ENCODE data around the genes EFEMP2, C11orf68 and GAL3ST3.

DNA sequence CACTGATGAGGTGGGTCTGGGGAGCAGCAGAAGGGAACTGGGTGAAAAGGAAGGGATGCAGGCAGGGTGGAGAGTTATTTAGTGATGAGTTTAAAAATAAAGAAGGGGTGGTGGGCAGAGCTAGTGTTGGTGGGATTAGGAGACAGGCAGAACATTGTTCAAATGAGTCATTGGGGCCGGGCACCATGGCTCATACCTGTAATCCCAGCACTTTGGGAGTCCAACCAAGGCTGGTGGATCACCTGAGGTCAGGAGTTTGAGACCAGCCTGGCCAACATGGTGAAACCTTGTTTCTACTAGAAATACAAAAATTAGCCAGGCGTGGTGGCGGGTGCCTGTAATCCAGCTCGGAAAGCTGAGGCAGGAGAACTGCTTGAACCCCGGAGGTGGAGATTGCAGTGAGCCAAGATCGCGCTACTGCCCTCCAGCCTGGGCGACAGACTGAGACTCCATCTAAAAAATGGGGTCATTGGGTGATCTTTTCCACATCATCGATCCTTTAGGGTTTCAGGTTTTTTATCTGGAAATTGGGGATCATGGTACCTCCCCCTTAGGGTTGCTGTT, 1.9 kb downstream of the KAT5 start:
- RRBS: no CpG with 5 or more reads among the region's 9 CpGs

DNA sequence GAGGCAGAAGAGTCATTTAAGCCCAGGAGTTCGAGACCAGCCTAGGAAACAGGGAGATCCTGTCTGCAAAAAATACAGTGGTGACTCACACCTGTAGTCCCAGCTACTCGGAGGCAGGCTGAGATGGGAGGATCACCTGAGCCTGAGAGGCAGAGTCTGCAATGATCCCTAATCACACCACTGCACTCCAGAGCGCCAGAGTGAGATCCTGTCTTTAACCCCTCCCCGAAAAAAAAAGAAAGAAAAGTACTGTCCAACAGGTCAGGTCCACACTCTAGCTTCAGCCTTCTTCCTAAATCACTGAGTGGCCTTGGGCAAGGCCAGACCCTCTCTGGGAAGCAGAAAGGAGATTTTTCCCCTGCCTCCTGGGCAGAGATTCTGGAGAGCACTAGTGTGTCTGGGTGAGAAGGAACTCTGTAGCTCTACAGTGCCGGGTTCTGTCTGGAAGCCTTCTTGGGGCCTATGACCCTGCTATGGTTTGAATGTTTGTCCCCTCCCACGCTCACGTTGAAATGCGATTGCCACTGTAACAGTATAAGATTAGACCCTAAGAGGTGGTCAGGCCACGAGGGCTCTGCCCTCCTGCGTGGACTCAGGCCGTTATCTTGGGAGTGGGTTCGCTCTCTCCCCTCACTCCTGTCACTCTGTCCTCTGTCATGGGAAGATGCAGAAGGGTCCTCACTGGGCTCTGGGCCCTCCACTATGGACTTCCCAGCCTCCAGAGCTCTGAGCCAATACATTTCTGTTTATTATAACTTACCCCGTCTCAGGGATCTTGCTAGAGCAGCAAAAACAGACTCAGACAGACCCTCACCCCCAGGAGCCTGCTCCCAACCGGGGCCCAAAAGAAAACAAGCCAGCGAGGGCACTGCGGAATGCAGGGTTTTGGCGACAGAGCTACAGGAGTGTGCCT, 3.6 kb downstream of the AP5B1 start:
- RRBS: 99% methylated on average over 2 of the region's 17 CpGs

- RRBS: no CpG with 5 or more reads among the region's 15 CpGs
These were observed 1.5 kb downstream of the OVOL1 start for GRCh38 chr11:65788272-65788759.

GRCh38 chr11:65789698-65790422, 3.0 kb downstream of the OVOL1 start:
- RRBS: no CpG with 5 or more reads among the region's 8 CpGs

GRCh38 chr11:65792292-65792876, 5.5 kb downstream of the OVOL1 start:
- RRBS: 74% methylated on average over 3 of the region's 17 CpGs

DNA sequence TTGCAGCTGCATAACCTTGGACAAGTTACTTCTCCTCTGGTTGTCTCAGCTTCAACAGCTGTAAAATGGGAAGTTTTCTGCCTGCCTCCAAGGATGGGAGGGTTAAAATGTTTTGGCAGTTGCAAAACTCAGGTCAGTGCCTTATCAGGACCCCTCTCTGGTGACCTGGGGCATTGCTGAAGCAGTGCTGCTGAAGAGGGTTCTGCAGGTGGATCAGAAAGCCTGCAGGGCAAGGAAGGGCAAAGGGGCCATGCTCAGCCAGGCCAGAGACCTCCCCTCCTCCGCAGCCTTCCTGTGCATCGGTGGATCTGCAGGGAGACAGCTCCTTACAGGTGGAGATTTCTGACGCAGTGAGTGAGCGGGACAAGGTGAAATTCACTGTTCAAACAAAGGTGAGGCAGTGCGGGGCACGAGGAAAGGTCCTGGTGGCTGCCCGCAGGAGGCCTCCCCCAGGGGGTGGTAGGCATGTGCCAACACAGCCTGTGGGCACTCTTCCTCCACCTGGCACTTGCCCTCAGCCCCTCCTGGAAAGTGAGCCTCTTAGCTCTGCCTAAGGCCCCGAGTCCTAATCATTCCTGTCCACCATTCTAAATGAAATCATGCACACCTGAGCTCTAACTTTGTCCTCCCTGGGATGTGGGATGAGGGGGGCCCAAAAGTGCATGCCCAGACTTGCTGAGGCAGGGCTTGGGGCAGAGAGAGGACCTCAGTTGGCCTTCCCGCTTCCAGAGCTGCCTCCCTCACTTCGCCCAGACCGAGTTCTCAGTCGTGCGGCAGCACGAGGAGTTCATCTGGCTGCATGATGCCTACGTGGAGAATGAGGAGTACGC, 8.6 kb downstream of the CFL1 start:
- RRBS: no CpG with 5 or more reads among the region's 16 CpGs

DNA sequence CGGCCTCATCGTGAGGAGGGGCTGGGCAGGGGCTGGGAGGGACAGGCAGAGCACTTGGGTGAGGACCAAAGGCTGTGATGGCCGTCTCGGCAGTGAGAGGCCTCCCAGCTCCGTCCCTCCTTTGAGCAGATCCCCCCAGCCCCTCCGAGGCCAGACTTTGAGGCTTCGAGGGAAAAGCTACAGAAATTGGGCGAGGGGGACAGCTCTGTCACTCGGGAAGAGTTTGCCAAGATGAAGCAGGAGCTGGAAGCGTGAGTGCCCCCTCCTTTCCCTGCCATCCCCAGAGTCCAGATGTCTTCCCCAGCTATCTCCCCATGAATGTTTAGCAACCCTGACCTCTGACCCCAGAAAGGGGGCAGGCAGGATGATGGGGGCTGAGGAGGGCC, 8.0 kb downstream of the CFL1 start:
- RRBS: no CpG with 5 or more reads among the region's 10 CpGs

- RRBS: no CpG with 5 or more reads among the region's 11 CpGs
These were observed 3.0 kb downstream of the EFEMP2 start for GRCh38 chr11:65869582-65870027.

DNA sequence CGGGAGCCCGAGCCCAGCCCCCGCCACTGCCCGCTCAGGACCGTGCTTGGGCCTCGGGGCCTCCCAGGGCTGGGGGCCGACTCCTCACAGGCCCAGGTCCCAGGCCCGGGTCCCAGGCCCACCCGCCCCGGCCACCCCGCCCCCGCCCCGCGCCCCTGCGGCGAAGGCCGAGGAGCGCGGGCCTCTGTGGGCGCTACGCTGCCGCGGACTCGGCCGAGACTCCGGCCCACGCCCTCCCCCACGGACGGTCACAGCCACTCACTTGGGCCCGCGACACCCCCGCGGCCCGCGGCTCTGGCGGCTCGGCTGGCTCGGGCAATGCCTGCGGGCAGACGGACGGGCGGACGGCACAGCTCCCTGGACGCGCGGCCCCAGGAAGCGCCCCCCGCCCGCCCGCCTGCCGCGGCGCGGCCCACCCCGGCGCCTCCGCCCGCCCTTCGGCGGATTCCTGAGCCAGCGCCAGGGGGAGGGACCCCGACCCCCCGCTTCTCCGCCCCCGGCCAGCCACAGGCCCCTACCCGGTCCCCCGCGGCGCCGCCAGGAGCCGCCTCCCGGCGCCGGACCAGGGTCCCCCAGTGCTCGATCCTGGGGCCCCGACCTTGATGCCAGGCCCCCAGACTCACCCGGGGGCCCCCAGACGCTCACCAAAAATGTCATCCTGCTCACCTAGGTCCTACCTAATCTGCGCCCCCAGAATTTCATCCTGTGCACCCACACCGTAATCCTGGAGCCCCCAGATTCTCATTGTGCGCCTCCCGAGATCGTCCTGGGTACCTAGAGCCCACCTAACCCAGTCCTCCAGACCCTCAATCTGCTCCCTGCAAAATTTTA, at the start of gene EFEMP2:
Gene EFEMP2 (minus strand): TSS at position 380 of the 831 bp plus-strand sequence.
- RRBS: 13% methylated on average over 34 of the region's 83 CpGs

DNA sequence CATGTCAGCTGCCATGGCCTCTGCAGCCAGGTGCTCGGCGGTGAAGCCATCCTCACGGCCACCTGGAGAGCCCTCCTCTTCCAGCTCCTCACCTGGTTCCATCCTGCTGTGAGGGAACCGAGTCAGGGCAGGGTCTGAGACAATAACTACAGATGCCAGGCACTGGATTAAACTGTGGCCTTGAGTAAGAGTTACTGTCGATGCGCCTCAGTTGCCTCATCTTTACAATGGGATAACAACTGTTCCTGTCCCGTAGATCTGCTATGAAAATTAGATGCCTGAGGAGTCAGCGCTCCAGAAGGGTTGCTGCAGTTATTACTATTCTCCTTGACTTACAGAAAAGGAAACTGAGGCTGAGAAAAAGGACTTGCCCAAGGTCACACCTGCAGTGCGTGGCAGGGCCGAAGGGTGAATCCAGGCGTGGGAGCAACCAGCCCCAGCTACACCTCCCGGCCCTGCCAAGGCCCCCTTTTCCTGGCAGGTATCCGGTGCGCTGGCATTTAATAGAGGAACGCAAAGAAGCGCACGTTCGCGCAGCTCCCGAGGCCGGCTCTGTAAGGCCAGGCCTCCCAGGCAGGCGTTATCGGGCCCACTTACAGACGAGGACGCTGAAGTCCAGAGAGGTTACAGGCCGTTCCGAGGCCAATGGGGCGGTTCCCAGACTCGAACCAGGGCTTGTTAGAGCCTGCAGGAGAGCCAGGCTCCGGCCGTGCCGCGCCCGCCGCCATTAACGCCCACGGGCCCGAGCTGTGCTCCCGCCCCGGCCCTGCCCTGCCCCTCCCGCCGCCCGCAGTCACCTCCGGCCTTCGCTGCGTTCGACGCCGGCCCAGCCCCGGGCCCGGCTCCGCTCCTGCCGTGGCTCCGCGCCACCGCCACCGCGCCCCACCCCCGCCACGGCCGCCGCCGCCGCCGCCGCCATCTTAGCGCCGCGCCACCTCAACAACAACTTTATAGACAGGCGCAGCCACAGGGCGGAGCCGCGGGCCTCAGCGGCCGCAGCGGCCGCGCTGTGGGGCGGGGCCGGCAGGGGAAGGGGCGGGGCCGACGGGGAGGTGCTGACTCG, at the start of gene C11orf68:
Gene C11orf68 (minus strand): TSS at position 950 of the 1,063 bp plus-strand sequence.
- RRBS: 2% methylated on average over 29 of the region's 84 CpGs

DNA sequence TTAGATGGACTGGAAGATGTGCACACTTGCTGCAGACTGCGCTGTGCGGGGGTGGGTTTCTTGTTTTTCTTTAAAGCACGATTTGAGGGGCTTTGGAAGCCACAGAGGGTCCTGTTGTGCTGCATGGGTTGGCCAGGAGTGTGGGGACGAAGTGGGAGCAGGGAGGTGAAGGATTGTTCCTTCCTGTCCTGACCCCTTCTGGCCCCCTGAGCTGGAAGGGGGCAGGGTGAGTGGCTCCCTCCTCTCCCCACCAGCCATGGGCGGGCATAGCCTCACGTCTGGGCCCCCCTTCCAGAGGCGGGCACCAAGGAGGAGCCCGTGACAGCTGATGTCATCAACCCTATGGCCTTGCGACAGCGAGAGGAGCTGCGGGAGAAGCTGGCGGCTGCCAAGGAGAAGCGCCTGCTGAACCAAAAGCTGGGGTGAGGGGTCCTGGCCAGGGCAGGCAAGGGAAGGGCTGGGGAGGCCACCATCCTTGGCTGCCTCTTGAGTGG, 3.3 kb downstream of the SART1 start:
- RRBS: no CpG with 5 or more reads among the region's 13 CpGs

- RRBS: 88% methylated on average over 9 of the region's 22 CpGs
These were observed 15.9 kb downstream of the SART1 start for GRCh38 chr11:65977238-65977970.

DNA sequence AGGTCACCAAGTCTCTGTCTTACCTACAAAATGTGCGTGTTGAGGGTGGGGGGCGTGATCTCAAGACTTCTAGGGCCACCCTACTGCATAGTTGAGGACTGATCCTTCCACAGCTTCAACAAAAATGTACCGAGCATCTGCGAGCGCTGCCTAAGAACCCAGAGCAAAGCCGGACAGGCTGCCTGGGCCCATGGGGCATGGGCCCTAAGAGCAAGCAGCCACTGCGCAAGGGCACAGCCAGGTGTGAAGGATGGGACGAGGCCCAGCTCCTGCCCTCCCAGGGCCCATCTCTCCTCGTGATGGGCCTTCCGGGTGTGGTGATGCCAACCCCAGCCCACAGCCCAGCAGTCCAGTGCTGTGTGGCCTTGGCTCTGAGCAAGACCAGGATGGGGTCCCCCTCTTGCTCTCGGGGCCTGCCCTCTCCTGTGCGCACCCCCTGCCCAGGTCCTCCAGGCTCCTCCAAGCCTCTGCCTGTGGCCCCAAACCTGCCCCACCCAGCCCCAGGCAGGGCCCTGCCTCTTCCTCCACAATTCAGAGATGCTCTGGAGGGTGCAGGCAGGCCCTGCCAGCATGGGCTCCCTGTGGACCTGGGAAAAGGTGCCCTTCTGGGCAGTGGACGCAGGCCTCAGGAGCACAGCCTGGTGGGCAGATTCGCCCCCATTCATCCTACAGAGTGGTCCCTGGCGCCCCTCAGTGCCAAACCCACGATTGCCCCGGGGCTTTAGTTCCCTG, 20.0 kb downstream of the EIF1AD start:
- RRBS: no CpG with 5 or more reads among the region's 17 CpGs

- RRBS: no CpG with 5 or more reads among the region's 14 CpGs
These were observed 13.8 kb downstream of the EIF1AD start for GRCh38 chr11:65988095-65988611.

DNA sequence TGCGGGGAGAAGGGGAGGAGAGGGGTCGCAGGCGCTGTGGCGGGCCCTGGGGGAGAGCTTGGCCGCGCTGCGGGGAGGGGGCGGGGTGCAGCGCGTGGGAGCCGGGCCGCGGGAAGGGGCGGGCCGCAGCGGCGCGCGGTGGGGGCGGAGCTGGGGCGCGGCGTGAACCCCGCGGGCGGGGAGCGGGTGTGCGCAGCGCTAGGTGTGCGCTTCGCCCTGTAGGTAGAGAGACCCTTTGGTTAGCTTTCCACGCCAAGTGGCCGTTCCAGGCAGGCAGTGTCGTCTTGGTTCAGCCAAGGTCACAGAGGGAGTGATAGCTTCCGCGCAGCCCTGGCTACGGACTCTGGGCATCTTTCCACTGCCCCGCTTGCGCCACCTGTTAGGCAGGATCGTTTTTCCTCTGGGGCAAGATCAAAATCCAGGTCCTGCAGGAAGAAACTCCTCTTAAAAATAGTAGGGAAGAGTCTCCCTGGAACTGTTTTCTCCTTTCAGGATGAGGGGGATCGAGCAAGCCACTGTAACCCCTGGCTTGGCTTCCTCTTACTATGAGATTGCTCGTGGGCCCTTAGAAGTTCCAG, 404 bp downstream of the BANF1 start:
- RRBS: no CpG with 5 or more reads among the region's 42 CpGs

GRCh38 chr11:66048728-66049561, at the start of gene GAL3ST3:
TSS of gene GAL3ST3 (minus strand) at chr11:66049161.
- RRBS: 71% methylated on average over 24 of the region's 44 CpGs

GRCh38 chr11:66061325-66062028, 8.6 kb upstream of the PACS1 start:
- RRBS: no CpG with 5 or more reads among the region's 13 CpGs

DNA sequence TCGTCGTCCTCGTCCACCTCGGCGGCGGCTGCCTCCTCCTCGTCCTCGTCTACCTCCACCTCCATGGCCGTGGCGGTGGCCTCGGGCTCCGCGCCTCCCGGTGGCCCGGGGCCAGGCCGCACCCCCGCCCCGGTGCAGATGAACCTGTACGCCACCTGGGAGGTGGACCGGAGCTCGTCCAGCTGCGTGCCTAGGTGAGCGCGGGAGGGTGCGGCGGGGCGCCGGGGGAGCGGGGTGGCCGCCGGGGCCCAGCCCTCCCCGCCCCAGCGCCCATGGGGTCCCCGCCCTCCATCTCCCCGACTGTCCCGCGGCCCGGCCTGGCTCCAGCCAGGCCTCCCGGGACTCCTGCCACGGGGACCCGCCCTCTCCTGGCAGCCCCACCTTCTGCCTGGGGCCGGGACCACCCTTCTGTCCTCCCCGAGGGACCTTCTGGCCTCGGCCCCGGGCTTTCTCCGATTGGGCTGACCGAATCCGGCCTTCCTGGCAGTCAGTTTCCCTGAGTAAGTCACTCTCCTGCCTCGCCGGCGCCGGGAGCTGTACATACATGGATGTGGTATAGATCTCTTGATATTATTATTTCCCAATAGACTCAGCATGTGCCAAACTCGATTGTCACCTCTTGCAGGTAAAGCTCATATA, 696 bp downstream of the PACS1 start:
- RRBS: 2% methylated on average over 26 of the region's 53 CpGs

DNA sequence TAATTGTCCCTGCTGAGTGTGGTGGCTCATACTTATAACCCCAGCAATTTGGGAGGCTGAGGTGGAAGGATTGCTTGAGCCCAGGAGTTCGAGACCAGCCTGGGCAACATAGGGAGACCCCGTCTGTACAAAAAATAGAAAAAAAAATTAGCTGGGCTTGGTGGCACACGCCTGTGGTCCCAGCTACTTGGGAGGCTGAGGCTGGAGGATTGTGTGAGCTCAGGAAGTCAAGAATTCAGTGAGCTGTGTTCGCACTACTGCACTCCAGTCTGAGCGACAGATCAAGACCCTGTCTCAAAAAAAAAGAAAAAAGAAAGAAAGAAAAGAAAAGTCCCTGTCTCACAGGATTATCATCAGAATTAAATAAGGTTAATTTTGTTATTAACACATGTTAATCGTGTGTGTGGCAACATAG, 10.9 kb downstream of the PACS1 start:
- RRBS: no CpG with 5 or more reads among the region's 6 CpGs

- RRBS: no CpG with 5 or more reads among the region's 6 CpGs
These were observed 45.4 kb downstream of the PACS1 start for GRCh38 chr11:66115438-66116004.

All from T47D (cell line).